HT1080 (cell line): ENCODE results near the gene C1orf21.

RAMPAGE:
- cytosol, long total RNA = no peak
- long total RNA = no peak
- nucleus, long total RNA = no peak
Measured at GRCh38 chr1:183164281-183164800, 21.7 kb upstream of the LAMC2 start.

DNA sequence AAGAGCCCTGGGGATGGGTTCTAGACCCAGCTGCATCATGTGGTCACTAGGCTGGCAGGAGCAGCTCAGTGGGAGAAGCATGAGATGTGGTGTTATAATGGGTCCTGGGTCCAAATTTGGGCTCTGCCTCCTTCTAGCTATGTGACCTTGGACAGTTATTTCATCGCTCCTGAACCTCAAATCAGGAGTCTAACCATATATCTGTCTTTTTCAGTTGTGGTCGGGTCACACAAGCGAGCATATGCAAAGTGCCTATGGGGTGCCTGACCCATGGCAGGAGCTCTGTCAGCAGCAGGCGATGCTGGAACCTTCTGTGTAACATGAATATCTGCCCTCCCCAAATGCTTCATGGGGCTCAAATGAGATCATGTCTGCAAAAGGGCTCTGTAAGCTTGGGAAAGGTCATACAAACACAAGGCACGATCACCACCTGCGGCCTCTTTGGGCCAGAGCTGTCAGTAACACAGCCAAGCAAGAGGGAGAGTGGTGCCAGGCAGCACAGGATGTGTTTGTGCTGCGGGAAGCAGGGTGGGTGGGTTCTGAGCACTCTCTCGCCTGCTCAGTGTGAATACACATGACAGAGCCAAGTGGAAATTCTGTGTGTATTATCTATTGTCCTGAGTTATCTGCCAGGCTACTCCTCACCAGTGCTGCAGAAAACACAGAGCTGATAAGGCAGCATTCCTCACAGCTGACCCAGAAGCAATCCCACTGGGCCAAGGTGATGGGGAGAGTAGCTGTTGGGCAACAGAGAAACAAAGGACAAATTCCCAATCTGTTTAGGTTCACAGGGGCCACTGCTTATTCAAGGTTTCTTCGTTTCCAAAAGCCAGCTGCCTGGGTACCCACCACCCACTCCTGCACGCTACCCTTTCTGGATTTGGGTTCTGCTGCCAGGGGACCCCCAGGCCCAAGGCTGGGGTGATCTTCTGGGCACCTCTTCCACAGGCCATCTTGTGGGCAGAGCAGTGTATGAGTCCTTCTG is 101.1 kb downstream of the LAMC2 start:
RAMPAGE:
- cytosol, long total RNA = no peak
- long total RNA = no peak
- nucleus, long total RNA = no peak

DNA sequence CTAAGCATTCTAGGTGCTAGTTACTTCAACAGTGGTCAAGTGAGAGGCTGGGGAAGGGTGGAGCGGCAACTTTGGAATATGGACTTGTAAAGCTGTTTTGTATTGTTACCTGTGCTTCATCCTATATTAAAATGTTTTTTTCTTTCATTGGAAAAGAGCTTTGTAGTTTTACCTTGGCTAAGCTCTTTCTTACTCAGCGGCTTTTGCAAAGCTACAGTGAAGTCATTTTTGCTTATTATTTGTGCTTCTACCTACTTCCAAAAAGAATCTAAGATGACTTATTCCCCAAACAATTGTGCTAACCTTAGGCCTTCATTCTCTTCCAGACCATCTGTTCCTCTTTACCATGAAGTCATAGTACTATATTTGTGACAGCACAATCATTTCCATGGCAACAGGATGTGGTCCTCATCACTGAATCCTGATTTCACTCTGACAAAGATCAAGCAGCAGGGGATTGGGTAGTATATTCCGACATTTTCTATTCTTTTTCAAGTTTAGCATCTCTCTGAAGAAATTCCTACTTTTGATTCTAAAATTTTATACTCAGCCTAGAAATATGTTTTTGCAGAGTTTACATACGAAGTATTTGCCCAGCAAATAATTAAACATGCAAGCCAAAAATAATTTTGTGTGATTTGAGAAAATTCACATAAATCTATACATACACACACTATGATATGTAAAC is 24.8 kb upstream of the NMNAT2 start:
RAMPAGE:
- cytosol, long total RNA = no peak
- long total RNA = no peak
- nucleus, long total RNA = no peak

DNA sequence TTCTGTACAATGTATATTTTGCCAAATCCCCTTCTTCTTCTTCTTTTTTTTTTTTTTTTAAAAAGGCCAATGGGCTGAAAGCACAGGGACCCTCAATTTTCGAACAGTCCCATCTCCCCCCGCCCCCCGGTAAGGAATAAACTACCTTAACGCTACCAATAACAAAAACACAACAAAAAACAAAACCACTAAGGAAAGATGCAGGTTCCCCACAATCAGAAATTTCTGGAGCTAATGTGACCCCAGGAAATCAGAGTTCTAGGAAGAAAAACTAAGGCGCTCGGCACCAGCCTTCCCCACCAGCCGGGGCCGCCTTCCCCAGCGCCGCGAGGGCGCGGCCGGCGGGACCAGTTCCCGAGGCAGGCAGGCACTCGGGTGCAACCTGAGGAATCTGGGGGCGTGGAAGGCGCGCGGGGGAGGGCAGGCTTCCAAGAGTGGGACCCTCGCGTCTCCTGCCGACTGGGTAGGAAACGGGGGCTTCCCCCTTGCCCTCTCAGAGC is 661 bp downstream of the ARPC5 start:
RAMPAGE:
- cytosol, long total RNA = no peak
- long total RNA = no peak
- nucleus, long total RNA = no peak

DNA sequence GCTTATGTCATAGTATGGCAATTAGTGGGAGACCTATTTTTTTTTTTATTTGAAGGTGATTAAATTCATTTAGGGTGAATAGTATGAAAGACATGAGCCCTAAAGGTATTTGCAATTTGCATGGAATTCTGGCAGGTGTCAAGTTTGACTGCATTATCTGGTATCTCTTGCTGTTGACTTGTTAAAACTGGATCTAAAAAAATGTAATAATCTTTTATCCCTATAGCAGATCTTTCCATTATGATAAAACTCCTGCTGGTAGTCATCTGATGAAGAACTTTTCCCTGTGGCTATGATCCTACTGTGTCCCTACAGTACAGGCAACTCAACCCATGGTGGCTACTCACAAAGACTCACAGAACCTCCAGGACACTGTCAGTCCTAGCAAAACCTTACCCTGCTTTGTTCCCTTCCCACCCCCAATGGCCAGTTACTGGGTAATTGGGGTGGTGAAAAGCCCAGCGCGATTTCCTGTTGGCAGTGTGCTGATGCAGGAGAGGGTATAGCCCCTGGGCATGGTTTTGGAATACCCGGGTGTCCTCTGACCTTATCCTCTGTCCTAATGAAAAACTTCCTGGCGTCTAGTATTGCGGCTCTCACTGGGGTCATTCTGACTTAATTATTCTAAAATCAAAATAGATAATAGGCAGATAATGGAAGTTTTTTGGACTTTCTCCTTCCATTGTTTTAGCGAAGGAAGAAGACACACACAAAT is 600 bp upstream of the RGL1 start:
RAMPAGE:
- cytosol, long total RNA = no peak
- long total RNA = no peak
- nucleus, long total RNA = no peak

RAMPAGE:
- cytosol, long total RNA = no peak
- long total RNA = no peak
- nucleus, long total RNA = no peak
Measured at GRCh38 chr1:183807282-183808252, 2.6 kb downstream of the RGL1 start.

DNA sequence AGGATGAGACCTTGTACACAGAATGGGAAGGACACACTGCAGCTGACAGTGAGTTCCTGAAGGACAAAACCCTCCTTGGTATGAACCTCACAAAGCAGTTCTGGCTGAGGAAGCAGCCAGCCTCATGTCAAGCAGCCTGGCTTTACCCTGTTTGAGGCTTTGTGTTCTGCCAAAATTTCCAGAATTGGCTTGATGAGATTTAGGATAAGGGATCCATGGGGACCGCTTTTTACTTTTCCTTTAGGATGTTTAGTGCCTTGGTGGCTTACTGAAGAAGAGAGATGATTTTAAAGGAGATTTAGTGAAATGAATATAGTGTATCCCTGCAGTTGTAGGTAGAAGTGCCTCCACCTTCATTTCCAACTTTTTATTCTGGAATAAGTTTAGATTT is 93.8 kb downstream of the RGL1 start:
RAMPAGE:
- cytosol, long total RNA = no peak
- long total RNA = no peak
- nucleus, long total RNA = no peak

DNA sequence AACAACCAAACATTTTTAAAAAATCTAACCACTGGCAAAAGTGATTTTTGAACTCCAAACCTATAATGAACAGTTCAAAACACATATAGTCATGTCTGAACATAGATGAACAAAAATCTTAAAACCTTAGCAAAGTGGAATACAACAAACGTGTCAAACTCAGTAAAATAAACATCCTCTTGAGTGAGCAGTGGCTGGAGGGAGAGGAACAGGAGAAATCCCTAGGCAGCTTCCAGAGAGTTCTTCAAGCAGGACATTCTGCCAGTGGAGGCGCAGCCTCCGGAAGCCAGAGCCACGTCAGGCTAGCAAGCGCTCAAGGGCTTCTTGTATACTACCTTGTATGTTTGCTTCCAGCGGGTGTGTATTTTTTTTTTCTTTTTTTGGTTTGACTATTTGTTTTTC is 42.3 kb downstream of the COLGALT2 start:
RAMPAGE:
- cytosol, long total RNA = no peak
- long total RNA = no peak
- nucleus, long total RNA = no peak

DNA sequence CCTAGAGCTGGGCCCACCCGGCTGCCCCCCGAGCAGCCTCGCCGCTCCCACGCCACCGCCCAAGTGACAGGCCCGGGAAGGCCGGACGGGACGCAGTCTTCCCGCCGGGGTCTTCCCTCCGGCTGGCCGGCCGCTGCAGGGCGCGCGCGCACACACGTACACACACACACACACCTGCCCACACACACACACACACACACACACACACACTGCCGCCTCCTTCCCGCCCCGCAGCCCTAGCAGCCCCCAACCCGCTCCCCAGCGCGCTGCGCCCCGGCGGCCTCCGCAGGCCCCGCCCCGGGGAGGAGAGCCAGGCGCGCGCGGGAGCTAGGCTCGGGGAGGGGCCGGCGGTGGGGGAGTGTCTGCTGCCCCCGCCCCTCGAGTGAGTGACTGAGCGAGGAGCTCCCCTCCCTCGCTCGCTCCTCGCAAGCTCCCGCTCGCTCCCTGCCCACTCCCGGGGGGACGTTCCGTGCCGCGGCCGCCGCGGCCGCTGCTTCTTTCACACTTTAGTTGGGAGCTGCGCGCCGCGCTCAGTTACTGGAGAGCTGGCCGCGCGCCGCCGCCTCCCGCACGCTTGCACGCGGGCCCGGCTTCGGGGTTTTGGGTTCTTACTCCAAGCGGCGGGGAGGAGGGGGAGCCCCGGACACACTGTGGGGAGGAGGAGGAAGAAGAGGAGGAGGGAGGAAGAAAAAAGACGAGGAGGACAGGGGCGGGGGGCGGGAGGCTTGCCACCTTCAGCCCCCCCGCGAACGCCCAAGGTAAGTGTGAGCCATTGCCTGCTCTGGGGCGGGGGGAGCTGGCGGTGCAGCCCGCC is at the start of gene C1orf21:
Gene C1orf21 (plus strand): TSS at position 419 of the 814 bp plus-strand sequence.
RAMPAGE:
- cytosol, long total RNA = start-site peak on the plus strand centred at position 451 of the sequence, 128 bp wide, 530 and 685 reads in 2 replicates
- long total RNA = start-site peak on the plus strand centred at position 404 of the sequence, 102 bp wide, 218 reads; start-site peak on the plus strand centred at position 696 of the sequence, 47 bp wide, 25 reads
- nucleus, long total RNA = start-site peak on the plus strand centred at position 389 of the sequence, 9 bp wide, 57 and 21 reads in 2 replicates

RAMPAGE:
- cytosol, long total RNA = no peak
- long total RNA = no peak
- nucleus, long total RNA = no peak
Measured at GRCh38 chr1:184408084-184408634, 21.3 kb downstream of the C1orf21 start.

GRCh38 chr1:184477338-184477761 is 90.5 kb downstream of the C1orf21 start:
RAMPAGE:
- cytosol, long total RNA = no peak
- long total RNA = no peak
- nucleus, long total RNA = no peak

DNA sequence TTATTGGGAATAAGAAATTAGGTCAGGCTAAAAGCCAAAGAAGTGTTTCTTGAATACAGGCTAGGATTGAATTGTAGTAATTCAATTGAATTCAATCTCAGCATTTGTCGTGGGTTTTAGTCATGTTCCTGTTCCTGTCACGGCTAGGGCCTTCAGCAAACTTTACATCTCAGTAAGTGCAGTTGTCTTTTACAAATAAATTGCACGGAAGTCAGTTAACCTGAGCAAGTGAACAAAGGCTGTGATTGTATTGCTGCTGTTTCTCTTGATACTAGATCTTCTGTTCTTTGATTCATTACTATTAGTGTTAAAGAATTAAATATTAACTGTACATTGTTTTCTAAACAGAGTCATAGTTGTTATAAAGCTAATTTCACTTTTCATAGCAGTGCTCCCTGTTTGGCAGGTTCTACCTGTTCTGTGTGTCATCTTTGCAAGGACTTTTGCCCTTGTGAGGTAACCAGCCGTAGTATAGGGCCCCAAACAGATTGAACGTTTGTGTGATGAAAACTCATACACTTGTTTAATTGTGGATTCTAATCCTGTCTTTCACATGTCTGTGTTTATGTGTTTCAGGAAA is 164.4 kb downstream of the EDEM3 start:
RAMPAGE:
- cytosol, long total RNA = no peak
- long total RNA = no peak
- nucleus, long total RNA = no peak

DNA sequence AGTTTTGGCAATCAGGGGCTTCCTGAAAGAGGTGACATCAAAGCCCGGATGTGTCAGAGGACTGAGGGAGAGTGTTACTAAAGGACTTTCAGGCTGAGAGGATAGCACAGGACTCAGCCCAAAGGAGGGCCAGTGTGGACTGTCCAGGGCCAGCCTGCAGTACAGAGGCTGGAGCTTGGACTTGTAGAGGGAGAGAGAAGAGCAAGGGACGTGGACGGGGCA is 128.5 kb downstream of the EDEM3 start:
RAMPAGE:
- cytosol, long total RNA = no peak
- long total RNA = no peak
- nucleus, long total RNA = no peak

DNA sequence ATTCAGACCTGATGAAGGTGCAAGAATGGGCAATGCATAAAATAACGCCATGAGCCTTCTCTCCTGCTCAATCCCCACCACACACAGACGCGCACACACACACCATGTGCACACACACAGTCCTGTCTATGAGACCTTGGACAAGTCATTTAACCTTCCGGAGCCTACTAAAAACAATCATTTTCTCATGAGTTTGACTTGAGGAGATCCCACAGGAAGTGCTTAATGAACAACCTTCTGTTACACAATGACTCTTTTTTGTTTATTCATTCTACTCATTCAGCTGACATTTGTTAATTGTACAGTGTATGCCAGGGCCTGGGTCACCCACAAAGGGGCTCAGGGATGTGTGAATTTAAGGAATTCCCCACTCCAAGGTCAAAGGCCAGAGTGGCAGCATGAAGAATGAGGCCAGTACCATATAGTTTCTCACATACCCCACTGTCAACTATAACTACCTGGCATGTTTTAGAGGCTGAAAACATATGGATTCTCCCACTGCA is 125.3 kb downstream of the EDEM3 start:
RAMPAGE:
- cytosol, long total RNA = no peak
- long total RNA = no peak
- nucleus, long total RNA = no peak

DNA sequence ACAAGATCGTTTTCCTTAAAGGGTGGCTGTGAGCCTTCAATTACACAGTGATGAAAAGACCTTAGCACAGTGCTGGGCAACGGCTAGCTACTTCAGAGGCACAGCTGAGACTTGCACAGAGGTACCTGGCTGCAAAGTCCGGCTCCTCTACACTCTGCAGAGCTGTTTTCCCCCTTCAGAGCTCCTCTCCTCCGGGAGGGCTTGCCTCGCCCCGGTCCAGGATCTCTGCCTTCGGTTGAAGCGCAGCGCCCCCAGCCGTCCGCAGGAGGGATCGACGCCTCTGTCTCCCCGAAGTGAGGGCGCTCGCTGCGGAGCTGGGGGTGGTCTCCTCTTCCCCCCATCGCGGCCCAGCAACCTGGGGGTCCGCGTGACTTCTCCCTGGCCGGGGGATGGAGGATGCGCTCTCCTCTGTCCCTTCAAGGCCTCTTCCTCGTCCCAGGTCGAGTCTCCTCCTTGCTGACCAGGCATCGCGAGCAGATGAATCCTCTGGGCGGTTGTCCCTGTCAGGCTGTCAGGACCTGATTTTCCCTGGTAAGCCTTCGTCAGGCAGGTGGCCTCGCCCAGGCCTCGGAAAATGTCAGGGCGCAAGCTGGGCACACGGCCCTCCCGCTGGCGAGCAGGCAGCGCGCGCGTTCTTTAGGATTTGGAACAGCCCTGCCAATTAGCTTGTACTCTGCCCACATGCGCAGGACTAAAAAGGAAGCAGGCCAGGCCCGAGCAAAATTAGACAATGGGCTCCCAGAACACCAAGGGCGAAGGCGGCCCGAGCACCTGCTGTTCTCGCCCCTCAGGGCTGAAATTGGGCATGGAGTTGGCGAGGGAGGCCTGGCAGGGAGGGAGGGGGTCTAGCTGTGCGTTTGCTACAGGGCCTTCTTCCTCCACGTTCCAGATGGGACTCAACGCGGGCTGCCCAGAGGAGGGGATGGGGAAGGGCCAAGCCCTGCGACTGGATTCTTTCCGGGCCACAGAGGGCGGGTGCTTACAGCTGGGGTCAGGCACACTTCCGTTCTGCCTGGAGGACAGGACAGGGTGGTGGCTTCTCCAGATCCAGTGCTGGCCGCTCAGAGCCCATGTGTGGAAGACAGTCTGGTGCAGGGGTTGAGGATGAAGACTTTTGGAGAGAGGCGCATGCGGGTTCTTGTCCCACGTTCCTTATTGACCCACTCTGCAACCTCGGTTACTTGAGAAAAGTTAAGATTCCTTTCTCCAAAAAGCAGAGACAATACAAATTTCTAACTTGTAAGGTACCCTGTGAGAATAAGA is 90.3 kb downstream of the EDEM3 start:
RAMPAGE:
- cytosol, long total RNA = no peak
- long total RNA = no peak
- nucleus, long total RNA = no peak

GRCh38 chr1:184822954-184823663 is 68.5 kb upstream of the EDEM3 start:
RAMPAGE:
- cytosol, long total RNA = no peak
- long total RNA = no peak
- nucleus, long total RNA = no peak

GRCh38 chr1:184827567-184828455 is 73.2 kb upstream of the EDEM3 start:
RAMPAGE:
- cytosol, long total RNA = no peak
- long total RNA = no peak
- nucleus, long total RNA = no peak

GRCh38 chr1:184972327-184973302 is 1.7 kb downstream of the NIBAN1 start:
RAMPAGE:
- cytosol, long total RNA = no peak
- long total RNA = no peak
- nucleus, long total RNA = no peak

RAMPAGE:
- cytosol, long total RNA = no peak
- long total RNA = no peak
- nucleus, long total RNA = no peak
Measured at GRCh38 chr1:185165761-185166051, 8.7 kb downstream of the SWT1 start.

GRCh38 chr1:185305288-185305935 is 11.6 kb downstream of the IVNS1ABP start:
RAMPAGE:
- cytosol, long total RNA = no peak
- long total RNA = no peak
- nucleus, long total RNA = no peak